SK-N-SH (cell line): ENCODE results near the genes HOXB1, UBE2Z and PHB1.

GRCh38 chr17:48498002-48498680 lies 32.7 kb downstream of the HOXB1 start:
- RRBS: no CpG with 5 or more reads among the region's 6 CpGs
CAGE:
- cytosol, long polyA plus RNA: no peak
- long polyA plus RNA: no peak
- nucleus, long polyA plus RNA: no peak

GRCh38 chr17:48530714-48531313 lies at the start of gene HOXB1:
Gene HOXB1, minus strand, starts transcription at chr17:48531011.
- RRBS: no CpG with 5 or more reads among the region's 26 CpGs
CAGE:
- cytosol, long polyA plus RNA: no peak
- long polyA plus RNA: no peak
- nucleus, long polyA plus RNA: no peak

- RRBS: 19% methylated on average over 22 of the region's 42 CpGs
CAGE:
- cytosol, long polyA plus RNA: no peak
- long polyA plus RNA: no peak
- nucleus, long polyA plus RNA: no peak
Measured at GRCh38 chr17:48550415-48550895, 5.5 kb upstream of the HOXB2 start.

- RRBS: 10% methylated on average over 12 of the region's 45 CpGs
CAGE:
- cytosol, long polyA plus RNA: no peak
- long polyA plus RNA: no peak
- nucleus, long polyA plus RNA: no peak
Measured at GRCh38 chr17:48550896-48551359, 6.0 kb upstream of the HOXB2 start.

DNA sequence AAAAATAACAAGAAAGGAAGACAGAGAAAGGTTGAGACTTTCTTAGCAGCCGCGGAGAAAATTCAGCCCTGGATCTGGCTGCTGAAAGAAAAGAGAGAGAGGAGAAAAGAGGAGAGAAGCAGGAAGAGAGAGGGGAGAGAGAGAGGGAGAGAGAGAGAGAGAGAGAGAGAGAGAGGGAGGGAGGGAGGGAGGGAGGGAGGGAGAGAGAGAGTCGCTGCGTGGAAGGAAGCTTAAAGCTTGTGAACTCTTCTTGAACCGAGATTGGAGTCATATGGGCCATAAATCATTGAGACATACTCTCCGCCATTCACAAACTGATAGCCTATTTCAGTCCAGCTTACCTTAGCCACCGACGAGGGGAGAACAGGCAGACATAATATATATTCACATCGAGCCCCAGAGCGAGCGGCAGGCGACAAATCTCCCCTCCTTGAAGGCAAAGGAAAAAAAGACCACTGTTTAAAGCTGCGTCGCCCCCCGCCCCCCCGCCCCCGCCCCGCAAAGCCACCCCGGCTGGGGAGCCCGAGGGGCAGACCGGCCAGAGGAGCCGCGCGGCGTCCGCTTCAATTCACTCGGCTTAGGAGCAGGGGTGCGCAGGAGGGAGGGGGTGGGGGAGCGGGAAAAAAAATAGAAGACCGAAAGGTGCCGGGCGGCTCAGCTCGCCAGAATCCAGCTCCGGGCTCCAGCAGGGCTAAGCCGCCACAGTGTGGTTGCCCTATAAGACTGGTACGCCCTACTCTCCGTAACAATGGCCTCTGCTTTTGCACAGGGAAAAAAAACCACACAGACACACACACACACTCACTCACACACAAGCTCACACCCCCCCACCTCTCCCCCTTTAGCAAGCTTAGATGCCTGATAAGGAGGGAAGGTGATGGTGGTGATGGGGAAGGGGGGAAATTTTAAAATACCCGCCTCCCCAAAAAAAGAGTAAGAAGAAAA lies 10.6 kb upstream of the HOXB2 start:
- RRBS: 17% methylated on average over 9 of the region's 38 CpGs
CAGE:
- cytosol, long polyA plus RNA: no peak
- long polyA plus RNA: no peak
- nucleus, long polyA plus RNA: no peak

- RRBS: no CpG with 5 or more reads among the region's 13 CpGs
CAGE:
- cytosol, long polyA plus RNA: no peak
- long polyA plus RNA: no peak
- nucleus, long polyA plus RNA: no peak
Measured at GRCh38 chr17:48558900-48559622, 14.2 kb upstream of the HOXB2 start.

- RRBS: no CpG with 5 or more reads among the region's 7 CpGs
CAGE:
- cytosol, long polyA plus RNA: no peak
- long polyA plus RNA: no peak
- nucleus, long polyA plus RNA: no peak
Measured at GRCh38 chr17:48564750-48565446, 13.3 kb downstream of the HOXB4 start.

GRCh38 chr17:48596690-48596995 lies 3.1 kb upstream of the HOXB5 start:
- RRBS: 3% methylated on average over 5 of the region's 10 CpGs
CAGE:
- cytosol, long polyA plus RNA: no peak
- long polyA plus RNA: no peak
- nucleus, long polyA plus RNA: no peak

DNA sequence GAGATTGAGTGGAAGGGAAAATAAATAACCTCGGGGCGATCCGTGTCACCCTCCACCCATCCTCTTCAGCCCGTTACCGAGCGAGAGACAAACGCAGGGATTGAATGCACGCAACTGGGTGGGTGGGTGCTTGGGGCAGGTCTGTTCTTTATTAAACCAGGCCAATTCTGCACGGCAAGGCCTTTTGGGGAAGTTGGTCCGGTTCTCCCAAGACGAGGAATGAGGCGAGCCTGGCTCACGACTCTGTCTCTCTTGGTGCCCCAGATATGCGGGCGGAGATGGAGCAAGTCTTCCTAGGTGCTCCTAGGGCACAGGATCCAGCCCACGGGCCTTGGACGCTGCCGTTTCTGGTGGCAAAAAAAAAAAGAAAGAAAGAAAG lies 430 bp upstream of the HOXB7 start:
- RRBS: no CpG with 5 or more reads among the region's 18 CpGs
CAGE:
- cytosol, long polyA plus RNA: no peak
- long polyA plus RNA: no peak
- nucleus, long polyA plus RNA: no peak

DNA sequence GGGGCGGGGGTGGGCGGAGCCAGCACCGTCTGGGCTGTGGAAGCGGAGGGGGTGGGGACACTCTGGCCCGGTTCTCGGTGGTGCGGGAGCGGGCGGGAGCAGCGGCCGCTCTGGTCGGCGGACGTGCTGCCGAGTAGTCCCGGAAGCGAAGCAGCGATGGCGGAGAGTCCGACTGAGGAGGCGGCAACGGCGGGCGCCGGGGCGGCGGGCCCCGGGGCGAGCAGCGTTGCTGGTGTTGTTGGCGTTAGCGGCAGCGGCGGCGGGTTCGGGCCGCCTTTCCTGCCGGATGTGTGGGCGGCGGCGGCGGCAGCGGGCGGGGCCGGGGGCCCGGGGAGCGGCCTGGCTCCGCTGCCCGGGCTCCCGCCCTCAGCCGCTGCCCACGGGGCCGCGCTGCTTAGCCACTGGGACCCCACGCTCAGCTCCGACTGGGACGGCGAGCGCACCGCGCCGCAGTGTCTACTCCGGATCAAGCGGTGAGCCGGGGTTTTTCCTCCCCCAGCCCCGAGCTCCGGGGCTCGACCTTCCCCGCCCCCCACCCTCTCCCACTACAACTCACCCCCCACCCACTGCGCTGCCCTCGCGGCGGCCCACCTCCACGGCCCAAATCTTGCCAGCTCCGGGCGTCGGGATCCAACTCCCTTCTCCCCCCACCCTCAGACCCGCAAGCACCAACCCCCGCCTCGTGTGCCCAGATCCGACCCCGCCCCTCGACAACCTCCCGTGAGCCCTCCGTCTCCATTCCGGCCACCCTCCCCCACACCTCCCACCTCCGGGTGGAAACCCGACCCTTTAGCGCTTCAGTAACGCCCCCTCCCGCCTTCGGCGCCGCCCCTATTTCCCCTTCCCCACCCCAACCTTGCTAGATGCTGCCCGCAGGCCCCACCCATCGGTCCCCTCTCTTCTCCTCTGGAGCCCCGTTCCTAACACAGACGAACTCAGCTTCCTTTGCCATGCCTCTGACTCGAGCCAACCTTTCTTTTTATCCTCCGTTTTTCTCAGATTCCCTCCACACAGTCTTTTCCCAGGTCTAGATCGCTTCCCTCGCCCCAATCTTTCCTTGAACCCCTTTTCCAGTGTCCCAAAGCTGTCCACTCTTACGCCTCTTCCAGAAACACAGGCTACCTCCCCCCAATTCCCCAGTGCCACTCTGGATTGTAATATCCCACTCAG lies at the start of gene UBE2Z:
UBE2Z (plus strand) TSS at position 60 of the 1,170 bp plus-strand sequence.
- RRBS: 1% methylated on average over 56 of the region's 103 CpGs
CAGE:
- cytosol, long polyA plus RNA: no peak
- long polyA plus RNA: no peak
- nucleus, long polyA plus RNA: no peak

DNA sequence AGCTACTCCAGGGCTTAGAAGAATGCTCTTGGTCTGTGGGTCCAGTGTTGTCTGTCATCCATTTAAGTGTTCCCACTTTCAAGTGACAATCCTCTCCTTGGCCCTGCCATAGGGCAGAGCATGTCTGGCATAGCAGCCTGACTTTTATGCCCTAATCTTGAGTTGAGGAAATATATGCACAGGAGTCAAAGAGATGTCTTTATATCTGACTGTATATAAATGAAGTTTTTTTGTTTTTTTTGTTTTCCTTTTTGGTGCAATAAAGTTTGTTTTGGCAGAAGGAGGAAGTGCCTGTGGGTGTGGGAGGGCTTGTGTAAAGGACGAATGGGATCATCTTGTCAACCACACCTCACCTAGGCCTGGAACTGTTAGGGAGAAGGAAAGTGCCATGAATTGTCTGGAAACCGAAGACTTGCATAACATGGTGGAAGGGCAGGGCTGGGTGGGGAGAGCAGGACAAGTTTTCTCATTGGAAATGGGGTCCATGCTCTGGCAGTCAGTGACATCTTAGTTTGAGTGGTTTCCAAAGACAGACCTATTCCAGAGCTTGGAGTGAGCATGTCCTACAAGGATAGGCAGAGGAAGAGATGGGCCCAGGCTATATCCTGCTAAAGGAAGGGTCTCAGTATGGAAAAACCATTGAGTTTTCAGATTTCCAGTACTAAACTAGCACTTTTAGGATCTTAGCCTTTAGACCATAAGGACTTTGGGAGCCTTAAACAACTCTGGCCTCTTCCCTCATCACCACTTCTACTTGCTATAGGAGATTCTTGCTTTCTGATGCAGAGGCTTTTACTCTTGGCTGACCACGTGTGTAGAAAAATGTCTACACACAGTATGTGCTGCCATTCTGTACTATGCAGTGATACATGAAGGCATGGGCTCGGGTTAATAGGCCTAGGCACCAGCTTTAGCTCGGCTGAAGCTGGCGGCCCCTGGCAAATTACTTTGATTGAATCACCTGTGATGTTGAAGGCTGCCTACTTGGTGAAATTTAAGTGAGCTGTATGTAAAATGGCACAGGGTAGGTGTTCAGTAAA lies 15.5 kb downstream of the SNF8 start:
- RRBS: no CpG with 5 or more reads among the region's 6 CpGs
CAGE:
- cytosol, long polyA plus RNA: no peak
- long polyA plus RNA: no peak
- nucleus, long polyA plus RNA: no peak

- RRBS: 3% methylated on average over 33 of the region's 81 CpGs
CAGE:
- cytosol, long polyA plus RNA: no peak
- long polyA plus RNA: no peak
- nucleus, long polyA plus RNA: no peak
Measured at GRCh38 chr17:48995934-48996835, 1.0 kb upstream of the IGF2BP1 start.

DNA sequence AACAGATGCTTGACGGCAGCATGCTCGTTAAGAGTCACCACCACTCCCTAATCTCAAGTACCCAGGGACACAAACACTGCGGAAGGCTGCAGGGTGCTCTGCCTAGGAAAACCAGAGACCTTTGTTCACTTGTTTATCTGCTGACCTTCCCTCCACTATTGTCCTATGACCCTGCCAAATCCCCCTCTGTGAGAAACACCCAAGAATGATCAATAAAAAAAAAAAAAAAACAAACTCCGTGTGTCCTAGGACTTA lies 6.4 kb upstream of the B4GALNT2 start:
- RRBS: no CpG with 5 or more reads among the region's 4 CpGs
CAGE:
- cytosol, long polyA plus RNA: no peak
- long polyA plus RNA: no peak
- nucleus, long polyA plus RNA: no peak

DNA sequence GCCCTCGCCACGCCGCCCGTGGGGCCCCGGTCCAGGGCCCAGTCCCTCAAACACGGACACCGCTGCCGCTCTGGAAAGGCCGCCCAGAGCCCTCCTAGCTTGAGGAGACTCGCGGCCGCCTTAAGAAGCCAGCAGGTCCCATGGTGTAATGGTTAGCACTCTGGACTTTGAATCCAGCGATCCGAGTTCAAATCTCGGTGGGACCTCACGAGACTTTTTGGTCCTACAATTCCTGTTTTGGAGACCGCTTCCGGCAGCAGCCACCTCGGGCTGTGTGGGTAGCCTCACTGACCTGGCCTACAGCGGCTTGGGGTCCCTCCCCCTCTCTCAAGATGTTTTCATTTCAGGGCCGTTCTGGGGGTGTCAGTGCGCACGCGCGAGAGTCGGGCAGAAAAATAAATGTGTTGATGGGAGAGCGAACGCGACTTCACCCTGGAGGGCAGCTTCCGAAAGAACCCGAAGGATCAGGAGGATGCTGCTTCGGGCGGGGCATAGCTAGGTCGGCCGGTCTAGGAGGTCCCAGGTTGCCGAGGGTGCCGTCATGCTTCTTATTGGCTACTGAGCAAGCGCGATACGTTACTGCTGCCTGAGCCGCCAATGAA lies 17.9 kb downstream of the GNGT2 start:
- RRBS: under 1% methylated on average over 5 of the region's 41 CpGs
CAGE:
- cytosol, long polyA plus RNA: no peak
- long polyA plus RNA: no peak
- nucleus, long polyA plus RNA: no peak

GRCh38 chr17:49222177-49223064 lies 8.2 kb downstream of the PHOSPHO1 start:
- RRBS: 39% methylated on average over 2 of the region's 11 CpGs
CAGE:
- cytosol, long polyA plus RNA: no peak
- long polyA plus RNA: no peak
- nucleus, long polyA plus RNA: no peak

- RRBS: no CpG with 5 or more reads among the region's 9 CpGs
CAGE:
- cytosol, long polyA plus RNA: no peak
- long polyA plus RNA: no peak
- nucleus, long polyA plus RNA: no peak
Measured at GRCh38 chr17:49259714-49260015, 29.1 kb upstream of the PHOSPHO1 start.

DNA sequence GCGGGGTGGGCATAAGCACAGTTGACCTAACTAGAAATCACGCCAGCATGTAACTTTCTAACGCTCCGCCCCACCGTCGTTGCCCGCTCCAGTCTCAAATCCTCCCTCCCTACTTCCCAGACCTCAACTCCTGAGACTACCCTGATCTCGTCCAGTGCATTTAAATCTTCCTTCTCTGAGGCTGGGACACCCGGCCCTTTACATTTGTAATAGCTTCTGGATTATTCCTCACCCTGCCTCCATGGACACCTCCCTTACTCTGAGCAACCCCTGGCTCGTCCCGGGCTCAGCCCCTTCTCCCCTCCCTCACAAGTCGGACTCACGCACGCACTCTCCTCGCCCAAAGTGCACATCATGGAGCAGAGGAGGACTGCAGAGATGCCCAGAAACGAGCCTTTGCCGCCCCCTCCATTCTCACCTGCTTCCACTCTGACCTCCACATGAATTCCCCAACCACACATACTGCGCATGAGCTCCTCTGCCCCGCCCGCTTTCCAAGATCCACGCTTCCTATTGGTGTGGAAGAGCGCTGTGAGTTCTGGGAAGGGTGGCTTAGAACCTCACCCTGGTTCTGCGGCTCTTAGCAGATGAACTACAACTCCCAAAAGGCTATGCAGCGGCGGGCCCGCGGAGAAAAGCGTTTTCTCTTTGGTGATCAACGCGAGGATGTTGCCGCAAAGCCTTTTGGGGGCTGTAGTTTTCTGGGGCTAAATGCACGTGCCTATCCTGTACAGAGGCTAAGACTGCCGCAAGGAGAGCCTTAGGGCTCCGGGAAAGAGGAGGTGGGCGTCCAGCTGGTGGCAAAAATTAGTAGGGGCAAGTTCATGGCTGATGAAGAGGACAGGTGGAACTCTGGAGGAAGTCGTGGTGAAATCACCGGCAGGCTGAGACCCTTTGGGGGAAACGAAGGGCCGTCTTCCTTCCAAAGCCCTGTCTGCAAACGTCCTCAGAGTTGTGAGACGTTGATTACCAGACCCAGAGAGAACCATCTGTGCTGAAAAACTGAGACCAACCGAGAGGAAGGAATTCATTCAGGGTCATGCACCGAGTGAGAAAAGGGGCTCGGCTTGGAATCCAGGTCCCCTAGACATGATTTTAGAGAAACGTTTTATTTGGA lies at the start of gene PHB1:
PHB1 (minus strand) TSS at position 466 of the 1,117 bp plus-strand sequence.
- RRBS: 9% methylated on average over 7 of the region's 45 CpGs
CAGE:
- cytosol, long polyA plus RNA: start-site peak on the minus strand centred at position 448 of the sequence, 37 bp wide, 4,813 and 5,352 reads in 2 replicates
- long polyA plus RNA: start-site peak on the minus strand centred at position 448 of the sequence, 37 bp wide, 5,982 and 4,652 reads in 2 replicates
- nucleus, long polyA plus RNA: start-site peak on the minus strand centred at position 450 of the sequence, 41 bp wide, 197 and 2,350 reads in 2 replicates

GRCh38 chr17:49565825-49566563 lies 9.7 kb upstream of the NXPH3 start:
- RRBS: no CpG with 5 or more reads among the region's 14 CpGs
CAGE:
- cytosol, long polyA plus RNA: no peak
- long polyA plus RNA: no peak
- nucleus, long polyA plus RNA: no peak

DNA sequence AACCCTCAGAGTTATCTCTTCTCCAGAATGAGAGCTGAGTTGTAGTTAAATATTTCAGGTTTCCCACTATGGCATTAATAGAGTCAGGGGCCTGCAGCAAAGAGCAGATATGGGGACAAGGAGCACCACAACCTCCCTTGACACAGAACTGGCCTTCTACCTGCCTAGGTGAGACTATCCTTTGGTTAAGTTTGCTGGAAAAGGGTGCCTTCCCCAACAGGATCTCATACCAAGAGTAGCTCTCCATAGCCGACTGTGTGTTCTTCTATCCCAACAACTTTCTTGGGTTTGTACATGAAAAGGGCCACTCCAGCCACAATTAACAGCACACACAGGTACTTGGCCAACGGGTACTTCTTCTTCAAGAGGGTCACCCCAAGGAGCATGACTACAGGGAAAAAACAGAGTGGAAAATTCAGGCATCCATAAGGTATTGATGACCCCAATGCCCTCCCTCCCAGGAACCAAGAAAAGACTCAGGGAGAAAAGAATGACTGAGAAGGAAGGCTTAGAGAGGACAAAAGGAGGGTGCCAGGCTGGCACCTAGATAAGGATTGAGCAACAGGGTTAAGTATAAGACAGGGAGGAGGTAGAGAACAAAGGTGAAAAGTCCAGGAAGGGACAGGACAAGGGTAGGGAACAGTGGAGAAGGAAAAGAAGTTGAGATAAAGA lies 2.7 kb downstream of the SLC35B1 start:
- RRBS: no CpG with 5 or more reads among the region's 2 CpGs
CAGE:
- cytosol, long polyA plus RNA: no peak
- long polyA plus RNA: no peak
- nucleus, long polyA plus RNA: no peak

DNA sequence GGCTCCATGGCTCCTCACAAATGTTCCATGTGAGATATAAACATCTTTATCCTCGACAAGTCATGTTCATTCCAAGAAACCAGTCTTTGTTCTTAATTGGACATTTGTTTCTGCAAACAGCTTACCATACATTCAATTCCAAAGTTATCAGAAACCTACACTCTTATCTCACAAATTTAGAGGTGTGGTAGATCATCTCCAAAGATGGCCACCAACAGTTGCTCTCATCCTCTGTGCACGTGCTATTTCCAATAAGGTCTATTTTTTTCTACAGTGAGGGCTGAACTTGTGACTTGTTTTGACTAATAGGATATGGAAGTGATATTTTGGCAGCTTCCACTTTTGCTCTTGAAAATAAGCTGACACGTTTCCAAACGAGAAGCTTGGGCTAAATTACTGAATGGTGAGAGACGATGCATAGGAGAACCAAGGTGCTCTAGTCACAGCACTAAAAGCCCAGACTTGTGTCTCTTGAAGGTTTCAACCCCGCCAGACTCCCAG lies 14.6 kb downstream of the TAC4 start:
- RRBS: no CpG with 5 or more reads among the region's 6 CpGs
CAGE:
- cytosol, long polyA plus RNA: no peak
- long polyA plus RNA: no peak
- nucleus, long polyA plus RNA: no peak